Monocyte (primary cell): ENCODE results near the genes CEACAM1, PSG3, ZNF155 and ZNF227.

DNA sequence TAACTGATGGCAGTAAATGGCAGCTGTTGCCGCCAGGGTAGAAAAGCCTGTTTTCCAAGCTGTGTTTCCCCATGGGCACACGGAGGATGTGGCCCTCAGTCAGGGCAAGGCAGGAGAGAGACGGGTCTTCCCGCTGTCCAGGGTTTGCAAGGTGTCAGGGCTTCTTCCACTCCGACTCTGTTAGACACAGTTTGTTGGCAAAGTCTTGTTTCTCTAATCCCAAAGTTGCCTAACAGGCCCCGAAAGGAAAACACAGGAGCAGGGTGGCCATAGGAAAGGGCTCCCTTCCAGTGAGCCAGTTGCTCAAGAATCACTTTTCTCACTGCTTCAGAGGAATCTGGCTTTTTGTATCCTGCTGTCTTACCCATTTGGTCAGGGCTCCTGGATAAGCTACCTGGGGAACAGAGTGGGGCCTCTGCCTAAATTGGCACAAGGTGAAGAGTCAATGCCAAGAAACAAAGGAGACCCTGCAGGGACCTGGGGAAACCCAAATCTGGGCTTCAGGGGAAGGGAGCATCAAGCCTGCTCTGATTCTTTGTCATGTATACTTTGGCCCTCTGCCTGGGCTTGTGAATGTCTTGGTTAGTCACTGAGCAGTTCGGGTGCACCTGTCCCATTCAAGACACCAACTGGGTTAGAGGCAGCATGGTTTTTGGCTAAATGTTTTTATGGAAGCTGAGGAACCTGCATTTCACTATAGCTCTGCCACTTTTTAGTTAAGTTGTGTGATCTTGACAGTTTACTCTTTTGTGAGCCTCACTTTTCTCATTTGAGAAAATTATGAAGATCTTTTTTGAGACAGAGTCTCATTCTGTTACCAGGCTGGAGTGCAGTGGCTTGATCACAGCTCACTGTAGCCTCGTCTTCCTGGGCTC, 29.1 kb upstream of the CXCL17 start:
- PRO-cap, 2 experiments = no peak in any of the 2 experiments

DNA sequence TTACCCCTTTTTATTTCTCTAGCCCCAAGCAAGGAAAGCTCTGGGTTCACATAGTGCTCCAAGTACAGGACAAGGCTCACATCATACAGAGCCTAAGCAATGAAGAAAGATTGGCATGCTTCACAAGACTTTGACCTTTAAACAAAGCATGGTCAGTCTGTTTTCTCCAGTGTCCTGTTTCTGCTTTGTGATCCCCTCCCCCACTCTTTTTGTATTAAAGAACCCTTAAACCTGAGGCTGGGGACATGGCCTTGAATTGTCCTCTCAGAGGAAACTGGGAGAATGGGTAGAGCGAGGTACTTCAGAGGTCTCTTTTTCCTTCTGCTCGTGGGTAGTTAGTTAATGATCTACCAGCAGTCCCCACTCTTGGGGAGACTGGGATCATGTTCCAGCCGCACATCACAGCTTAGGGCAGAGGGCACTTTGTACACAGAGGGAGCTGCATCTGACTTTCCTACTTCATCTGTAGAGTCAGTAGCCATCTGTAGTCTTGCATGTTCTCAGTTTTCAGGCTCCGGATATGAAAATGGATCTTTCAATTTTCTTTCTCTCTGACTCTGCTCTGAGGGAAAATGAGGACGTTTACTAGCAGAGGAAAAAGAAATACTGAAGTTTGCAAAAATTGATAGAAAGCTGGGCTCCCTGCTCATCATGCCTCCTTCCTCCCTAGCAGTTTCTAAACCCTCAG, 30.5 kb downstream of the CEACAM1 start:
- PRO-cap, 2 experiments = no peak in any of the 2 experiments

DNA sequence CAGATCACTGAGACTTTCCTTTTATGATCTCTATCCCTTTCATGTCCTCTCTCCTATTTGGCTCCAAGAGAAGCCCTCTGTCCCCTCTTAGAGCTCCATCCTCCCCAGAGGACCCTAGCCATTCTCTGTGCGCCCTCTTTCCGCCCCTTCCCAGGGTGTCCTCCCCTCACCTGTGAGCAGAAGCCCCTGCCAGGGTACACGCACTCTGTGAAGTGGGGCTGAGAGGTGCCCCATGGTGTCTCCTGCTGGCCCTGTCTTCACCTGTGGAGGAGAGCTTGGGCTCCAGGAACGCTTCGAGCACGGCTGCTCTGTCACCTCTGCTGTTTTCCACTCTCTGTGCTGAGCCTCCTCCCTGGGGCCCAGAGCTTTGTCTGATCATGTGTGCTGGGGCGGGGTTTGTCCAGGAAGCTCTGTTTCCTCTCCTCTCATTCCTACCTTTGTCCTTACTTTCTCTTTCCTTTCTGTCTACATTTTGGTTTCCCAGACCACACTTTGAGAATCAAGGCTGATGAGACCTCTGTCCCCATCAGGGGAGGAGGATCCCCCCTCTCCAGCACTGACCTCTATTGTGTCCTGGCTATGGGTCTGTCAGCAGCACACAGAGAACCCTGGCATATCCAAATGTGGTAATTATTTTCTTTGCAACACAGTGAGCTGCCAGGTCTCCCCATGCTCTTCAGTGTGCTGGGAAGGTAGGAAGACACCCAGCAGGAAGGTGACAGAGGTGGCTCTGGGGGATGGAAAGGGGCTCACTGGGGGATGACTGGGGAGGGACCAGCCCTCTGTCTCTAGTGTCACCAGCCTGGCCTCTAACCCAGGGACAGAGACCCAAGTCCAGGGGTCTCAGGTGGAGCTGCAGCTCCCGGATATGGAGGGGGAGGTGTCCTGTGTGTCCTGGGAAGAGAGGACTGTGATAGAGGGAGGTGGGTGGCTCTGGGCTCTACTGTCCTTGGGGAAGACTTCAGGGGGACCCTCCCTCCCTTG, at the start of gene CEACAM1:
Gene CEACAM1 (minus strand): TSS at position 341 of the 984 bp plus-strand sequence.
- PRO-cap, 2 experiments = no peak in any of the 2 experiments

GRCh38 chr19:42558691-42558940, 30.3 kb upstream of the CEACAM1 start:
- PRO-cap, 2 experiments = no peak in any of the 2 experiments

GRCh38 chr19:42740346-42740748, at the start of gene PSG3:
Gene PSG3 (minus strand): TSS chr19:42740481.
- PRO-cap, 2 experiments = no peak in any of the 2 experiments

GRCh38 chr19:43463421-43464045, 1.9 kb downstream of the LYPD3 start:
- PRO-cap, 2 experiments = peak in 2 of 2 experiments; most common plus-strand start chr19:43463593 (in 1)

- PRO-cap, 2 experiments = no peak in any of the 2 experiments
Measured at GRCh38 chr19:43529724-43529923, 2.6 kb upstream of the ETHE1 start.

DNA sequence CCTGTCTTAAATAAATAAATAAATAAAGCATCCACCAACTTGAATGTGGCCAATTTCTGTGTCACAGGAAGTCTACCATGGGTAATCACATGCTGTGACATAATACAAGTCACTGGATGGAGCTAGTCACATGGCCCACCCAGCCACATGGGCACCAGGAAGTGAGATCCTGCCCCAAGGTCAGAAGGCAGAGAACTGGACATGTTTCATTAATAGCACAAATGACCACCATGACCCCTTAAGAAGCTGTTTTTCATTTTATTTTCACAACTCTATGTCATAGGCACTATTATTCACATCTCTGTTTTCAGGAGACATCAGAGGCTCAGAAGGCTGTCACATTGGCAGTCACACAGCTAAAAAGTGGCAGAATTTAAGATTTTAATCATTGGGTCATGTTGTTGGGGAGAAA, 8.5 kb downstream of the PINLYP start:
- PRO-cap, 2 experiments = peak in 1 of 2 experiments; most common minus-strand start position 245 of the sequence (in 1)

DNA sequence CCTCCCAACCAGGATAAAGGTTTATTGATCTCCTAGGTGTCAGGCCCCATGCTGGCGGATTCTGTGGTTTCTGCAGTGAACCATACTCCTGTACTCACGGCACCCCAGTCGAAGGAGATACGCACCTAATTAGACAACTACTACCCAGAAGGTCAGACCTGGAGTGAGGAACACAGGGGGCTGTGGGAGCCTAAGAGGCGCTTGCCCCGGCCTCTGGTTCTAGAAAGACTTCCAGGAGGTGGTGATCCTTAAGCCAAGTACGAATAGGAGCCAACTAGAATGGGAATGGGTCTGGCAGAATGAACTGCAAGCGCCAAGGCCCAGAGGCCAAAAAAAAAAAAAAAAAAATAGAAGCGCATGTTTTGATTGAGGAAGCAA, 720 bp upstream of the ZNF428 start:
- PRO-cap, 2 experiments = no peak in any of the 2 experiments

GRCh38 chr19:43674658-43675041, 4.7 kb upstream of the PLAUR start:
- PRO-cap, 2 experiments = peak in 2 of 2 experiments; most common plus-strand start chr19:43674902 (in 2); most common minus-strand start chr19:43674746 (in 2)

DNA sequence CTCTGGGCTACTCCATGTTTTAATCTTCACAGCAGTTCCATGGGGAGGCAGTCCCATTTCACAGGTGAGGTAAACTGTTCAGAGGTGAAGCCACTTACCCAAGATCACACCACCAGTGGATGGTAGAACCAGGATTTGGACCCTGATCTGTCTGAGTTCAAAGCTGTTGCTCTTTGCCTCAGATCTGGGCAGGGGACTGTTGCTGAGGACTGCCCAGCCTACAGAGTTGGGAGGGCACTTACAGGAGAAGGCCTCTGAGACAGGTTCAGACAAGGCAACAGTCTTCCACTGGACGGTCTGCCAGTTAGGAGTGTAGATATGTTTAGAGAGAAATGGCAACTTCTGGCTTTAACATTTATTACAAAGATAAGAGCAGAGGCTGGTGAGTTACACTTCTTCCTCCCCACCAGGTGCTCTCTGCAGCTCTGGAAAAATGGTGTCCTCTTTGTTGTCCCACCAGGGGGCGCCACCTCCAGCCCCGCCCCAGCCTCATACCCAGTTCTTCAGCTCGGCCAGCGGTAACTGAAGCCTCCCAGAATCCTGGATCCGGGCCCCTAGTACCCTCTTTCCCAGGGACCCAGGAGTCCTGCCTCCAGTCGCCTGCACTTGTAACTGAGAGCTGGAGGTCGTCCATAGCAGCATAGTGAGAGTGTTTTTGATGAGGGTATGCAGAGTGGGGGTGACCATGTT, 11.6 kb upstream of the SMG9 start:
- PRO-cap, 2 experiments = no peak in any of the 2 experiments

GRCh38 chr19:43983844-43985069, at the start of gene ZNF155:
Gene ZNF155 (plus strand): TSS chr19:43984188.
- PRO-cap, 2 experiments = peak in 1 of 2 experiments; most common plus-strand start chr19:43984188 (in 1)

DNA sequence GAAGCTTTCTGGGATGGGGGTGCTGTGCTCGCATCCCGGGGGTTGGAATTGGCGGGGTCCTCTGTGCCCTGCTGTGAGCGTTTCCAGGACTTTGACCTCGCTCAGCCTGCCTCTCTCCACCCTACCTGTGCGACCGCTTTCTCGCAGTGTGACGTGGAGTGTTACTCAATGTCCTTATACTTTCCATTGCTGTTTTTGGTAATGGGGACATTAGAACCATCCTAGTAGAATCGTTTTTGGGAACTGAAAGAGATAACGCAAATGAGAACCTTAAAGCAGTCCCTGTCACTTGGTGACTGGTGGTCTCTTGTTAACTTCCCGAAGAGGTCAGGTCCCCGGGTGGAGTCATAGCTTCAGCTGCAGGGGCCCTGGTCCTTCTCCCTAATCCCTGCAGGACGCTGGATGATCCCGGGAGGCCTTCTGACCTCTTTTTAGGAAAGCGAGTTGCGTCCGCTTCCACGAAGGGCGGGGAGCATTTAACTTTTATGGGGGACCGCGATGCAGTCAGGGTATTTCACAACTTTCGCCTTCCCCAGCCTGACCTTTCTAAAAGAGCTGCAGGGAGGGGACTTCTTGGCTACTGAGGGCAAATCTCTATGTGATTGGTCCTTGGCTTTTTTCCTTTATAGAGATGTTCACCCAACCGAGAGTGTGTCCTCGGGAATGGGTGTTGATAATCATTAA, 534 bp downstream of the ZNF230 start:
- PRO-cap, 2 experiments = no peak in any of the 2 experiments

DNA sequence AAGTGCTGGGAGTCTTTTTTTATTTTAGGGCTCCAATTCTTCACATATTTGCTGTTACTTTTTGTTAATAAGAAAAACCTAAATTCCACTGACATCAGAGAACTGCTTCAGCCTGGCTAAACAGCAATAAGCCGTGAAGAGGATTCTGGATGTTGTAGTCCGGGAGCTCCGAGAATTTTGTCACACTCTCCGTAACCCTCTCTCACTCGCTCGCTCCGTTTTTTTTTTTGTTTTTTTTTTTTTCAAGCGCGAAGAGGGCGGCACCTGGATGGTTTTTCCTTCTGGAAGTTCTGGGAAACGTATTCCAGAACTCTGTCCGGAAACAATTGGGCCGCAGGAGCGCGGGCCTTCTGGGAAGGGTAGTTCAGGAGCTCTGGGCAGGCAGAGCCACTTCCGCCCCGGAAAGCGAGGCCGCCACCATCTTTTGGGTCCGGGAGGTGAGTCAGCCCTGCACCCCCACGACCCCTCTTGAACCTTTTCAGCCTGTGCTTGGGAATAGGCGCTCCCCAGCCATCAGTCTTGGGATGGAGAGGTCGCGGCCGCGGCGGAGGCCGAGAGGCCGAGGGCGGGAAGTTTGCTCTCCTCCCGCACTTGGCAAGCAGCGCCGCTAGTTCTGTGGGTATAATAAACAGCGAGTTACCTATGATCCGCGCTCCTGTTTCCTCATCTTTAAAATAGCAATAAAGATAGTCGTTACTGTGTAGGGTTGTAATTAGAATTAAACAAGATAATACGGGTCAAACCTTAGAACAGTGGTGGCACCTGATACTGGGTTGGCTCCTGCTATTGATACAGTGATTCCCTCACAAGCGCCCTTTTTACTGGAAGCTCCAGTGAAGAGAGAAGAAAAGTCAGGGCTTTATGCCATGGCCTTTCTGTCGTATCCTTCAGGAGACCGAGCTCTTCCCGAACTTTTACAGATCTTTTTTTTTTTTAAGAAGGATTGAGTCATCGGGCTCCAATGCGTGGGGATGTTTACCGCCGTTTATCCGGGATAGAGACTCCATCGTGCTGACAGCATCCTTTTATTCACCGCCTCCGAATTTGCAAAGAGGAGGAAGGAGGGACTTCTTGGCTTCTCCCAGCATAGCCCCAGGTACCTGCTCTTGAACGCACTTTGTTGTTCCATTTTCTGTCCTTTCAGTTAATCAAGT, at the start of gene ZNF227:
Gene ZNF227 (plus strand): TSS at position 384 of the 1,154 bp plus-strand sequence.
- PRO-cap, 2 experiments = peak in 2 of 2 experiments; most common plus-strand start position 459 of the sequence (in 2)

GRCh38 chr19:44580447-44580927, 32.9 kb upstream of the IGSF23 start:
- PRO-cap, 2 experiments = no peak in any of the 2 experiments

DNA sequence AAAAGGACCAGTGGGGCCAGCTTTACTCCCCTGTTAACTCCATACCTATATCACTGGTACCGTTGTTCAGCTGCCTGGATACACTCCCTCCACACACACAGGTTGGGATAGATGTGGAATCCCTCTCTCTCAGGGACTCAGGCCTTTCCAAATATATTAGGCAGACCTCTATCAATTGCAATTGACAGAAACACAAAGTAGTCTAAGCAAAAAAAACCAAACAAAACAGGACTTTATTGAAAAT, 13.3 kb upstream of the CEACAM19 start:
- PRO-cap, 2 experiments = no peak in any of the 2 experiments

DNA sequence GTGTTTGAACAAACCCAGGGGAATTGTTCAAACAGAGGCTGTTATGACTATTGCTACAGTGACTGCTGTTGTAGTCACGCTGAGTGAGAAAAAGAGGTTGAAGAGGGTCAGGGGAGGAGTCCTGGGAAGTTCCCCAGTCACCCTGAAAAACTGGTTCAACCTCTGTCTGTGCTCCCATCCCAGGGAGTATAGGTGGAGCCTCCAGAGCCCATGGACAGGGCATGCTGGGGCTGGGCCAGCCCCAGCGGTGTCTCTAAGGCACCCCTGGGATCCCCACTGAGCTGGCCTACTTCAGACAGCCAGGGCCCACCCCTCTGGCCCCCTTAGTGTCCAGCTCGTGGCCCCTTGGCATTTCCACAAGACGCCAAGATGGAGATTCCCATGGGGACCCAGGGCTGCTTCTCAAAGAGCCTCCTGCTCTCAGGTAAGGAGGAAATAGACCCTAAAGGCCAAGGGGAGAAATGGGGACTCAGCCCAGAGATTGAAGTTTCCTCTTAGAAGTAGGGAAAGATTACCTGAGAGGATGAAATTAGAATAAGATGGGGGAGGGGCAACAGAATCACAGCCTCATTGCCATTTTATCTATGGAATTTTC, 378 bp downstream of the CEACAM19 start:
- PRO-cap, 2 experiments = no peak in any of the 2 experiments

DNA sequence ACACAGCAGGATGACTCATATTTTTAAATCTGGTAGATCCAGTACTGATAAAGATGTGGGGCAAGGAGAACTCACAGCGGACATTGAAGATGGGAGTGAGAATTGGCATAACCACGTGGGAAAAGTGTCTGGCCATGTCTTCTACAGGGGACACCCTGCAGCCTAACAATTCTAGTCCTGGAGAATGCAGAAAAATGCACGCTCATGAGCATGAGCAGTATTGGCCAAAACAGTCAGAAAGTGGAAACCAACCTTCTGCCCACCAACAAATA, 13.5 kb upstream of the BCL3 start:
- PRO-cap, 2 experiments = no peak in any of the 2 experiments

DNA sequence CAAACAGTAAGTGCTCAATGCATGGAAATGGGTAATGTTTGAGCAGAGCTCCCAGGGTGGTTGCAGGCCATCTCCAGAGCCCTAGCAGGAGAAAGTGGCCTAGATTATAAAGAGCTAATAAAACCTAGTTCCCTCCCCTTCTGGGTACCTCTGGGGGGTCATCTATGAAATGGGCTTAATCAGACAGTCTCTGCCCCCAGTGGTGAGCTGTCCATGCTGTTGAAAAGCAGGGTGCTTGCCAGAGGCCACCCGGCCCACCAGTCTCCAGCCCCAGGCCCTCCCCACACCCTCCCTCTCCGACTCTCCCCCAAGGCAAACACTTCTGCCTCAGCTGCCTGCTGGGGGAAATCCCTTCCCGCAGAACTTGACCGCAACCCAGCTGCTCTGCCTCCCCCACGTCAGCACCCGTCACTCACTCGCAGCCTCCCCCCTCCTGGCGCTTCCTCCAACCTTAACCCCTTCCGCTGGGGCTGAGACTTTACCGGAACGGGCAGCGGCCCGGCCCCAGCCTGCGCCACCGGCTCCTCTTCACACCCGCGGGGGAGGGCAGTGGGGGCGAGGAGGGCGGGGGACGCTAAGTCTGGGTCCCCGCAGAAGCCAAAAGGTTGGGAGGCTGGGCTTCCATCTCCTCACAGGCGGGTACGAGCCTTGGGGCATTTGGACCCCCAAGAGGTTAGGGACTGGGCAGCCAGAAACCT, 4.7 kb downstream of the BCL3 start:
- PRO-cap, 2 experiments = peak in 2 of 2 experiments; most common plus-strand start position 50 of the sequence (in 1); most common minus-strand start position 285 of the sequence (in 2)

GRCh38 chr19:44753804-44754879, 5.6 kb downstream of the BCL3 start:
- PRO-cap, 2 experiments = peak in 2 of 2 experiments; most common plus-strand start chr19:44753888 (in 1); most common minus-strand start chr19:44754409 (in 2)